Ascending aorta (tissue), 1 donor: ENCODE measurements around a stretch of chr17.

DNA sequence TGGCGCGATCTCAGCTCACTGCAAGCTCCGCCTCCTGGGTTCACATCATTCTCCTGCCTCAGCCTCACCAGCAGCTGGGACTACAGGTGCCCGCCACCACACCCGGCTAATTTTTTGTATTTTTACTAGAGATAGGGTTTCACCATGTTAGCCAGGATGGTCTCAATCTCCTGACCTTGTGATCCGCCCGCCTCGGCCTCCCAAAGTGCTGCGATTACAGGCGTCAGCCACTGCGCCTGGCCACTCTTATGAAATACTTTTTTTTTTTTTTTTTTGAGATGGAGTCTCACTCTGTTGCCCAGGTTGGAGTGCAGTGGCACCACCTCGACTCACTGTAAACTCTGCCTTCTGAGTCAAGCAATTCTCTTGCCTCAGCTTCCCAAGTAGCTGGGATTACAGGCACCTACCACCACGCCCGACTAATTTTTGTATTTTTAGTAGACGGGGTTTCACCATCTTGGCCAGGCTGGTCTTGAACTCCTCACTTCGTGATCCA, 7.9 kb downstream of the NPLOC4 start:
- PRO-cap, result no peak

- PRO-cap, result no peak
These were observed 2.9 kb downstream of the PDE6G start for GRCh38 chr17:81653369-81653900.

DNA sequence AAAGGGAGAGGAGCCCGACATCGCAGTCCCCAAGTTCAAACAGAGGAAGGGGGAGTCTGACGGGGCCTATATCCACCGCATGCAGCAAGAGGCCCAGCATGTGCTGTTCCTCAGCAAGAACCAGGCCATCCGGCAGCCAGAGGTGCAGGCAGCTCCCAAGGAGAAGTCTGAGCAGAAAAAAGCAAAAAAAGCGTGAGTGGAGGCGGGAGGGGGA, 3.6 kb downstream of the CCDC137 start:
- PRO-cap, result no peak

DNA sequence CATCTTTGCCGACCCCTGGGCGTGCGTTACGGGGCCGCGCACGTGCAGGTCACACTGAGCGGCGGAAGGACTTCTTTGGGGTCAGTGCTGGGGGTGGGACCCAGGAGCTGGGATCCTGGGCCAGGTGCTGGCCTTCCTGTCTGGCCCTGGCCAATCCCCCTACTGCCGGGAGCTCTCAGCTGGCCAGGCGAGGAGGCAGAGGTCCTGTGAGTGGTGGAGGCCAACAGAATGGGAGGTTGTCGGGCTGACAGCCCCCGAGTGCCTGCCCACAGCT, 2.0 kb downstream of the SLC25A10 start:
- PRO-cap, result no peak

DNA sequence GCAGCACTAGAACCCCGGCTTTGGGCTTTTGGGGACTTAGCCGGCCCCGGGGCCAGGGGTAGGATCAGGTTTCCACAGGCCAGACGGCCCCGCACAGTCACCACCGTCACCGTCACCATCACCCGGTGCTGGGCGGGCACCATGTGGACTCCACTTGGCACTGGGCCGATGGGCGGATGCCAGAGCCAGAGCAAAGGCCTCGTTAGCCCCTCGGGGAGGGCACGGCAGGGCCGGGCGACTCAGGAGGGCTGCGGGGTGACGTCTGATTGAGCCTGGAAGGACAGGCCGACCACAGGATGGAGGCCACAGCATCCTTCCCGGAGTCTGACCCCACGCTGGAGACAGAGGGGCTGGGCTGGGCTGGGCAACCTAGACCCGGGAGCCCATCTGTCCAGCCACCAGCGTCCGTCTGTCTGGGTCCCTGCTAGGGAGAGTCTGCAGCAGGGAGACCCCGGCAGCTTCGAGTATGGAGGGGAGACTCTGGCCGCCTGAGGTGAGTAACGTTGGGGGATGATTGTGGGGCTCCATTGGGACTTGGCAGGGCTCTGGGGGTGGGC, 22.4 kb downstream of the SLC25A10 start:
- PRO-cap, result no peak

DNA sequence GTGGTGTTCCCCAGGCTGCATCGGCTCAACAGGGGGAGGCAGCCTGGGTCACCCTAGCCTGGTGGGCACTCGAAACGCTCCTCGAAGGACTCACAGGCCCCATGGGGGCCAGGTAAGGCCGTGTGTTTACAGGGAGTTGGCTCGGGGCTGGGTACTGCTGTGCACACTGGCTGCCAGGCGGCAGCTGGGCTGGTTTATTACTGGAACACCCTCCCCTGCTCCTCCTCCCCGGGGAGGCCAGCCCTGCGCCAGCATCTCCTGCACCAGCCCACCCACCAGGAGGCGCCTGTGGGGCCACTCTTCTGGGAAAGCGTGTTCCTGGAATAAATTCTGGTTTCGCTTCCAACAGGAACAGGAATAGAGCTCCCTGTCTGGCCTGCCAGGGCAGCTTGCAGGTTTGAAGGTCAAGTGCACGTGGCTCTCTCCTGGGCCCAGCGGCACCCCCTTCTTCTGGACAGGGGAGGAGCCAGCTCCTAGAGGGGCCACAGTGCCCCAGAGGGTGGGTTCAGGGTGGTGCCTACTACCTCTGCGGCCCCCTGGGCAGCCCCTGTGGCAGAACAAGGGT, 11.4 kb downstream of the MCRIP1 start:
- PRO-cap, result no peak

GRCh38 chr17:81866899-81867920, 3.9 kb downstream of the ARHGDIA start:
- PRO-cap, result no peak

GRCh38 chr17:81918447-81918859, 477 bp upstream of the SIRT7 start:
- PRO-cap, result no peak

DNA sequence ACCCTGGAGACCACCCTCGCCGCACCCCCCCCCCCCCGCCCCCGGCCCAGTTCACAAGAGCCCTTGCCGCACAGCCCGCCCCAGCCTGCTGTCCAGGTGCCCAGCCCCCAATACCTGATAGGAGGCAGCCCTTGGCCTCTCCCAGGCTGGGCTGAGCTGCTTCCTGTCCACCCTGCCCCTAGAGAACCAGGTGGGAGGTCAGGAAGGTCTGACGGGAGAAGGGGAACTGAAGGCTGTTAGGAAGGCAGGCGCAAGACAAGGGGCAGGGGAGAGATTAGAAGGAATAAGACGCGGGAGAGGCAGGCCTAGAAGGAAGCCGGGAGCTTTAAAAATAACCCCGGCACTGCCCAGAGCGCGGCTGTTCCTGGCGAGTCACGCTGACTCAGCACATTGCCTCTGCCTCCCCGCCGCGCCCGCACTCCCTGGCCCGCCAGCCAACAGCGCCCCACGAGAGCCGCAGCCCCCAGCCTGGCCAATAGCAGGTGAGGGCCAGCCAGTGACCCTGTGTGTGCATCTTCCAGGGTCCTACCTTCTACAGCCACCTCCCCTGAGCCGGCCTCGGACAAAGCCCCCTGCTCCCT, 4.2 kb downstream of the MAFG start:
- PRO-cap, result no peak

- PRO-cap, result no peak
These were observed 722 bp upstream of the NOTUM start for GRCh38 chr17:81961705-81962112.

DNA sequence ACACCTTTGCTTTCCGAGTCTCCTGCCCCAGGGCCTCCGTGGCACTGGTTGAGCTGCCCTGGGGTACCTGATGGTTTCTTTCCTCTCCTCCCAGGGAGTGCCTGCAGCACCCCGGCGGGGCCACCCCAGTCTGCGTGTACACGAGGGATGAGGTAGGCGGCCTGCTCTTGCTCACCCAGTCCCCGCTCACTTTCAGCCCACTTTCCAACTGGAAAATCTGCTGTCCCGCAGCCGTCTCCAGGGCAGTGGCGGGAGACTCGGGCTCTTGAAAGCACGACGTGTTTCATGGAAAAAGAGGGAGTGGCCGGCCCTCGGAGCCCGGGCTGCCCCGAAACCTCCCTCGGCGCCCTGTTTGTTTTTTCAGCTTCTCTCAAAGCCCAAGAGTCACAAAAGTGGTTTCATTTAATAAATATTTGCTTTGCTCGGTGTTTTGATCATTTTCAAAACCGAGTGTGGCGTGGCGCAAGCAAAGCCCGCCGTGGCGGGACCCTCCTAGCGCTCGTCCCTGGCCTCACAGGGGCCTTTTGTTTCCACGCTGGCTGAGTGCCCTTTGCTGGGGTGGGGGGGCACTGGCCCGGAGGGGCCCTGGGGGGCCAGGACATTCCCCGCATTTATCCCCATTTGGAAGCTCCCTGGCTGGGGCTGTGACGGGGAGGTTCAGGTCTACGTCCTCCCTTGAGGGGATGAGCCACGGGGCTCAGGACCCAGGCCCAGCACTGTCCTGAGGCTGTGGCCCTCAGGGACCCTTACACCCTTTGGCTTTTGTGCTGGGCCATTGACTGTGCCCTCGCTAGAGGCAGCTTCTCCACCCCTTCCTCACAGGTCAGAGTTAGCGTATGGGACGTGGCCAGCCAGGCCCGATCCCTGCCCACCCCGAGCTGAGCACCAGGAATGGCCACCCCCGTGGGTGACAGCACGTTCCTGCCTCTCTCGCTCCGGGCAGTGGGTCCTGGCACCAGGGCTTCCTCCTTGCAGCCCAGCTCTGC, 17.6 kb downstream of the ASPSCR1 start:
- PRO-cap, result no peak

GRCh38 chr17:82114728-82115462, 16.9 kb upstream of the FASN start:
- PRO-cap, result no peak

GRCh38 chr17:82222789-82223298, 6.0 kb upstream of the SLC16A3 start:
- PRO-cap, result no peak

- PRO-cap, result no peak
These were observed 15.6 kb downstream of the SLC16A3 start for GRCh38 chr17:82244058-82245163.

GRCh38 chr17:82245164-82245537, 16.3 kb downstream of the SLC16A3 start:
- PRO-cap, result no peak

DNA sequence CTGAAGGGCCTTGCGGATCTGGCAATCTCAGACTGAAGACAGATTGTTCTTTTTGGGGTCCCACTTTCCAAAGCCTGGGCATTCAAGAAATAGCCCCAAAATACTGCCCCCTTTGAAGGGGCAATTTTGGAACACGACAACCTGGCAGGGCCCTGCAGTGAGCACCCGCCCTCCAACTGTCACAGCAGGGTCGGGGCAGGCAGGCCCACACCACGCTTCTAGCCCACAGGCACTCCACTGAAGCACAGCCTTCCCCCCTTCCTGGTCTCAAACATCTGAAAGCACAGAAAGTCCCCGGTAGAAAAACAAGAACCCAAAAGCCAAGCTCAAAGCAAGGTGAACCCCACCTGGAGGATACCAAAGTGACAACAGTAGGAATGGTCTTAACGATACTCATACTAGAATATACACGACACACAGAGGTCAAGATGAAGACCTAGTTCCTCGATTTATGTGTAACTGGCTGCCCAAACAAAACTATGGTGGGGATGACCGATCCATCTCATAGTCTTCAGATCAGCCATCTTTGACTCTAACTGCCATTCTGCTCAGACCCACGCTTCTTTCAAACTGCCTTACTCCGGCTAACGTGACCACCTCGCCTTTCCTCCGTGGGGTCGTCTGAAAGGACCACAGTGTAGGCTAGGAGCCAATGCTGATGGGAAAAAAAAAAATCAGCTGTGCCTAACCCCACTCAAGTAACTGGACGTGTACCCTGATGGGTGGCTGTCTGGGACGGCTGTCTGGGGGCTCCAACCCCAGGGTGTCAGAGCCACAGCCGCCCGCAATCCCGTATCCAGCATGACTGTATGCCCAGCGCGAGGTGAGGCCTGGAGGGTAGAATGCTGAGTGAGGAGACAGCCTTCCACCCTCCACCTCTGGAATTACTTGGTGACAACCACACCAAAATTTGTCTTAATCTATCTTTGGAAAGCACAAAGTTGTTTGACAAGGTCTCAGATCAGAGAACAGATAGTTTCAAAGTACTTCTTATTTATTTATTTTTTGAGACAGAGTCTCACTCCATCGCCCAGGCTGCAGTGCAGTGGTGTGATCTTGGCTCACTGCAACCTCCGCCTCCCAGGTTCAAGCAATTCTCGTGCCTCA, 3.1 kb downstream of the CSNK1D start:
- PRO-cap, result no peak

DNA sequence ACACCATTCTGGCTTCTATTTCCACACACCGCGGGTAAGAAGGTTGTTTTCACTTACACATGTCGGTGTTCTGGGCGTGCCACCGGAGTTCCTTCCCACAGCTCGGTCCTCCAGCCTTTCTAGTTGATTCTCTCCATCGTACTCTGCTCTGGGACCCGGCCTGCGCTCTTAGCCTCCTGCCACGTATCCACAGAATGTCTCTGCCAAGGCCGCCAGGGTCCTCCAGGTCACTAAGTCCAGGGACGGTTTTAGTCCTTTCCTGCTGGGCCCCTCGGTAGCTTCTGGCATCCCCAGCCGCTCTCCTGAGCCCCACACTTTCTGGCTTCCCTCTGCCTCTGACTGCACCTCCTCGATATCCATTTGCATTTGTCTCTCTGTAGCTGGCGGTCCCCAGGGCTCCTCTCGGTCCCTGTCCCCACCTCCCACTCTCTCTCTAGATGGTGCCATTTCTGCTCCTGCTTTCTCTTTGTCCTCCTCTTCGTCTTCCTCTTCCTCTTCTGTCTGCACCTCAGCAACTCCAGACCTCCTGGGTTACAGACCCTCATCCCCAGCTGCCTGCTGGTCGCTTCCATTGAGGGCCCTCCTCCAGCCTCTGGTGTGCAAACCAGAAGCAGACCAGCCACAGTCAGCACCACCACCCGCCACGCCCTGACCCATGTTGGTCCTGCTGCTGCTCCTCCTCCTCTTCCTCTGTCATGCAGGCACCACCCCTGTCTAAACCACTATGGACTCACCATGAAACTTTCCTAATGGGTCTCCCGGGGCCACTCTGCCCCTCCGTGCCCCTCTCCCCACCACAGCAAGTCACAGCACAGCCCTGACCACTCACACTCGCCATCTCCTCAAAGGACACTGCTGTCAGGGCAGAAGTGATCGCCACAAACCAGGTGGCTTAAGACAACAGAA, 11.2 kb upstream of the OGFOD3 start:
- PRO-cap, result no peak

DNA sequence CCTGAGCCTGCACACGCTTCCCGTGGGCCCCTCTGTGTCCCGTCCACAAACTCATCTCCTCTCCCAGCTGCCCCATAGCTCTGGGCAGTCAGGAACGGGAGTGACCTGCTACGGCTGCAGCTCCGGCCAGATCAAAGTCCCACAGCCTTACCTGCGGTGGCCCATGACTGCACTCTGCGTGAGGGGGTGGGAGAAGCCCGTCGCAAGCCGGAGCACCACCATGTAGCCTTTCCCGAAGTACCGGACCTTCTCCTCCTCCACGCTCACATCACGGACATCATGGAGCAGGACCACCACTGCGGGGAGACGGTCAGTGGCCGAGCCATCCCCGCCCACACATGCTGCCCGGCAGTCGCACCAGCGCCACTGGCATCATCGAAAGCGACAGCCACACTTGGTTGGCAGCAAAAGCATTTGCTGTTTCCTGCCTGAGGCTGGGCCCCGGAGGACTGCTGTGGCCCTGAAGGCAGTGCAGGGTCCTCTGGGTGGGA, 6.2 kb downstream of the CYBC1 start:
- PRO-cap, result no peak

- PRO-cap, result no peak
These were observed 43.8 kb downstream of the FOXK2 start for GRCh38 chr17:82563130-82563861.

DNA sequence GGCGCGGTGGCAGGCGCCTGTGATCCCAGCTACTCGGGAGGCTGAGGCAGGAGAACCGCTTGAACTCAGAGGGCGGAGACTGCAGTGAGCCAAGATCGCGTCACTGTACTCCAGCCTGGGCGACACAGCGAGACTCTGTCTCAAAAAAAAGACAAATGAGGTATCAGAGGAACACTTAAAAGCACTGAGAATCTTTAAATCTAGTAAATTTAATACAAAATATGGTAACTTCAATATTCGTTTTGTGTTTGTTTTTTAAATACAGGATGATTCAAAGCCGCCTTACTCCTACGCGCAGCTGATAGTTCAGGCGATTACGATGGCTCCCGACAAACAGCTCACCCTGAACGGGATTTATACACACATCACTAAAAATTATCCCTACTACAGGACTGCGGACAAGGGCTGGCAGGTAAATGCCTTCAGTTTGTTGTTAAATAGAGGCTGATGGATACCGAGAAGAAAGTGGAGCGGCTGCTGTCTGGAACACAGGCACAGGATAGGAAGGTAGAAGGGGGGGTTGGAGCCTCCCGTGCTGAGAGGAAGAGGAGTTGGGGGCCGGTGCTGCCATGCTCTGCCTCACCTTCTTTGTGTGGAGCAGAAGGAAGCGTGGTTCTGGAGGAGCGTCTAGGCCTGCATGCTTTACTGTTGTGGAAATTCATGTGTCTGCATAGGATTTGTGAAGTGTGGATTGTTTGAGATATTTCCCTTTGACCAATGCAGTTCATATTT, 52.1 kb downstream of the FOXK2 start:
- PRO-cap, result no peak